Mesenchymal stem cell of the bone marrow (primary cell): ENCODE results near the genes RAB2B, METTL3, OR10G2 and REM2.

- CAGE, long polyA plus RNA = no peak
Observed at GRCh38 chr14:21308889-21309533, 29.1 kb downstream of the RPGRIP1 start.

GRCh38 chr14:21385125-21385633 is 1.4 kb upstream of the SUPT16H start:
- CAGE, long polyA plus RNA = no peak

DNA sequence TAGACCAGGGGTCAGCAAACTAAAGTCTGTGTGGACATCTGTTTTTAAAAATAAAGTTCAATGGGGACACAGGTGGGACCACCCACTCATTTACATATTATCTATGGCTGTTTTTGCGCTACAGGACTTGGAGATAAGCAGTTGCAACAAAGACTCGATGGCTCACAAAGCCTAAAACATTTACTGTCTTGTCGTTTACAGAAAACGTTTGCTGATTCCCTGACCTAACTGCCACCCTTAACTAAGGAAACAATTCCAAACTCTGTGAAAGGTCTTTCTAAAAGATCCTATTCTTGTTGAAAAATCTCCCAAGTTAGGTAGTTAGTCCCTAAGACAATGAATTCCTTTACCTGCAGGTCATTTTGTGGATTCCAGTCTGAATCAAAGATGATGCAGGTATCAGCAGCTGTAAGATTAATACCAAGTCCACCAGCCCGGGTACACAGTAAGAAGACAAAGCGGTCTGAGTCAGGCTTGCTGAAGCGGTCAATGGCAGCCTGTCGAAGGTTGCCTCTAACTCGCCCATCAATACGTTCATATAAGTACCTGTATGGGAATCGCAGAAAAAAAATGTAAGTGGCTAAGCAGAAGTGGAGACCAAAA is 18.9 kb upstream of the SUPT16H start:
- CAGE, long polyA plus RNA = no peak

GRCh38 chr14:21409751-21410236 is 26.0 kb upstream of the SUPT16H start:
- CAGE, long polyA plus RNA = no peak

DNA sequence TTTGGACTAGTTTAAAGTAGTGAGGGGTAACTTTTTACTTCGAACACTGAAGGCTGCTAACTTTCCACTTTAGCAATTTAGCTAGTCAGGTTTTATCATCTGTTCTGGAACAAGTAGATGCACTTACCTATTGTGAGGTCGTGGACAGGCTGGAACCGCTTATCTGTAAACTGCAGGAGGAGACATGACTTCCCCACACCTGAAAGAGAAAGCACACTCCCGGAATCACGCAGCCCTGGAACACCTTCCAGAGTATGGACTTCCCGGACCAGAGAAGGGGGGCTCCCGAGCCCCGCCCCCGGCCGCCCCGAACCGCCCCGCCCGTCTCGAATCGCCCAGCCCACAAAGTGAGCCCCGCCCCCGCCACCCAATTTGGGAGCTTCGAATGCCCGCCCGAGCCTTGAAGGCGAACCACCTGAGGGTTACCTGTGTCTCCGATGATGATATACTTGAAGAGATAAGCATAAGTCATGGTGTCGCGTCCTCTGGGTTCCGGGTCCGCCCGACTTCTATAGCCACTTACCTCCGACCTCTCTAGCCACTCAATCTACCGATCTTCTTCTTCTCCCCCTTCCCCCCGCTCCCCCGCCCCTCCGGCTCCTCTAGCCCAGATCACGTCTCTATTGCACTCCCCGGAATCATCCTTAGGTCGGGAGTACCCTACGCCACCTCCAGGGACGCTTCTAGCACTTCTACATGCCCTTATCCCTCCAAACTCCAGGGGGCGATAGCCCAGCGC is at the start of gene RAB2B:
Gene RAB2B (minus strand): TSS at position 559 of the 739 bp plus-strand sequence.
- CAGE, long polyA plus RNA = no peak

GRCh38 chr14:21510271-21511401 is at the start of gene METTL3:
METTL3 (minus strand) TSS chr14:21511340.
- CAGE, long polyA plus RNA = no peak

DNA sequence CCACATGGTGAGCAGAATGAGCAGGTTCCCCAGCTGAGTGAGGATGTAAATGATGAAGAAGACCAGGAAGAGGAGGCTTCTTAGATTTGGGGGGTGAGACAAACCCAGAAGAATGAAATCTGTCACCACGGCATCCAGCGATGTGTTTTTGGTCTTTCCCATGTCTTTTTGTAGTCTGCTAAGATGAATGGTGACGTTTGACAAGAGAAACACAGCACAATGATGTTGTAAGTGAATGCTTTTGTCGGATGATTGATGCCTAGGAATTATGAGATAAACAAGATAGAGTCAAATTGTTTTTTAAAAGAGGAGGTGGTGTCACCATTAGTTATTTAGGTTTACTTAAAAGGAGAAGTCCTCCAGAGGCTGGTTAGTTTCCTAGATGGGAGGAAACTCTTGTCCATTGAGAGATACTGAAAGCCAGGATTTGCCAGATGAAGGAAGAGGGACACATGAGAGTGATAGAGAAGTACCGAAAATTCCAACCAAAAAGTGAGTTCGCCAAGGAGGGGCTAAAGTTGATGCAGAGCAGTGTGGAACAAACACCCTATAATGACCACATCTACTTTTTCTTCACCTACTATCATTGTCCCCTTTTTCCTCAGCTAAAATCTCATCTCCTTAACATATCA is at the start of gene OR10G2:
Gene OR10G2 (minus strand): TSS at position 260 of the 632 bp plus-strand sequence.
- CAGE, long polyA plus RNA = no peak

GRCh38 chr14:21723968-21724643 is 50.5 kb upstream of the OR4E1 start:
- CAGE, long polyA plus RNA = no peak

DNA sequence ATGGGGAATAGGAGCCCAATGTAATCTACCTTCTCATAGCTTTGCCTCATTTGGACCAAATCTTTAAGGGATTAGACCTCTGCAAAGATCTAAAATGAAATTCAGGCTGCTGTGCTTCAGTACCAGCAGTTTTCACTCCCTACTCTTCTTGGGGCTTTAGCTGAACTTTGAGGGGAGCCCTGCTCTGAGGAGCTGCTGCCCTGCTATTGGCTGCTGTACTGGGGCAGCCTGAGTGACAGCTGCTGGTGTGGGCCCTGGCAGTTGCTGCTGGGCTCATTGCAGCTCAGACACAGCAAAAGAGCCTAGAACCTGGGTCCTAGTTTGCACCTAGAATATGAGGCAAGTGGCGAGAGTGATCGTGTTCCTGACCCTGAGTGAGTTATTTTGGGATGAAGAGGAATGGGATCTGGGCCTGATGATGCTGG is 62.3 kb upstream of the OR4E1 start:
- CAGE, long polyA plus RNA = no peak

DNA sequence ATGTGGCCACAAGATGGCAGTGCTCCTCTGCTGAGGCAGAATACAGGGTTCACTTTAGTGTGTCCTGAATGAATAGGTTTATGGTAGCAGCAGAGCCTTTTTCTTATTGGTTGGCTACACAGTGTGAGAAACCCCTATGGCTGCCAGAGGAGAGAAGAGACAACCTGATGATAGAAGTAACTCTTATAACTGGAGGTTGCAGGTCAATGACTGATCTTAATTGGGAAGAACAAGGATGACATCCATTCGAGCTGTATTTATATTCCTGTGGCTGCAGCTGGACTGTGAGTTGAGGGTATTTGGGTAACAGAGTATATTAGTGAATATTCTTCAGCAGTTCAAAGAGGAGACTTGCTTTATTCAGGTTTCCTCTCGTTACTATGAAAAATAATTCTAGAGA is 195.0 kb upstream of the OR4E1 start:
- CAGE, long polyA plus RNA = no peak

GRCh38 chr14:21978823-21979388 is 305.3 kb upstream of the OR4E1 start:
- CAGE, long polyA plus RNA = no peak

DNA sequence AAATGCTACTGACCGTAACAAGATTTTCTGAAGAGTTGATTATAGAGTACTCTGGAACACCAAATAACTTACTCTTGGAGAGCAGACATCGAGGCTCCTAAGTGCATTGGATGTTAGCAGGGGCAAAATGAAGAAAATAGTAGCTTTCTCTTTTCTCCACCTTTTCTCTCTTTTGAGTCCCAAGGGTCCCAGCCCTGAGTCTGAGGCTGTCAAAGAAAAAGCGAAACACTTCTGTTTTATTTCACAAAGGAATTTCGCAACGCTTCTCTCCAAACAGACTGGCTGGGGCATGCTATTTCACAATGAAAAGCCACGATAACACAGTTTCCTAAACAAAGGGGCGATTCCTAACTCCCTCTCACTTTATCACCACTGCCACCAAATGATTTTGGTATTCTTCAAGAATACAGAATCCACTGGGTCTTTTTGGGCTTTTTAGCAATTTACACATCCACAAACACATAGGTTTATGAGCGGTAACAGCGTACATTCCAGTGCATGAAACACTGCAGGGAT is 161.3 kb downstream of the DAD1 start:
- CAGE, long polyA plus RNA = no peak

- CAGE, long polyA plus RNA = no peak
Observed at GRCh38 chr14:22489116-22489694, 99.8 kb downstream of the DAD1 start.

GRCh38 chr14:22499498-22500006 is 89.5 kb downstream of the DAD1 start:
- CAGE, long polyA plus RNA = no peak

GRCh38 chr14:22501477-22501770 is 87.6 kb downstream of the DAD1 start:
- CAGE, long polyA plus RNA = no peak

DNA sequence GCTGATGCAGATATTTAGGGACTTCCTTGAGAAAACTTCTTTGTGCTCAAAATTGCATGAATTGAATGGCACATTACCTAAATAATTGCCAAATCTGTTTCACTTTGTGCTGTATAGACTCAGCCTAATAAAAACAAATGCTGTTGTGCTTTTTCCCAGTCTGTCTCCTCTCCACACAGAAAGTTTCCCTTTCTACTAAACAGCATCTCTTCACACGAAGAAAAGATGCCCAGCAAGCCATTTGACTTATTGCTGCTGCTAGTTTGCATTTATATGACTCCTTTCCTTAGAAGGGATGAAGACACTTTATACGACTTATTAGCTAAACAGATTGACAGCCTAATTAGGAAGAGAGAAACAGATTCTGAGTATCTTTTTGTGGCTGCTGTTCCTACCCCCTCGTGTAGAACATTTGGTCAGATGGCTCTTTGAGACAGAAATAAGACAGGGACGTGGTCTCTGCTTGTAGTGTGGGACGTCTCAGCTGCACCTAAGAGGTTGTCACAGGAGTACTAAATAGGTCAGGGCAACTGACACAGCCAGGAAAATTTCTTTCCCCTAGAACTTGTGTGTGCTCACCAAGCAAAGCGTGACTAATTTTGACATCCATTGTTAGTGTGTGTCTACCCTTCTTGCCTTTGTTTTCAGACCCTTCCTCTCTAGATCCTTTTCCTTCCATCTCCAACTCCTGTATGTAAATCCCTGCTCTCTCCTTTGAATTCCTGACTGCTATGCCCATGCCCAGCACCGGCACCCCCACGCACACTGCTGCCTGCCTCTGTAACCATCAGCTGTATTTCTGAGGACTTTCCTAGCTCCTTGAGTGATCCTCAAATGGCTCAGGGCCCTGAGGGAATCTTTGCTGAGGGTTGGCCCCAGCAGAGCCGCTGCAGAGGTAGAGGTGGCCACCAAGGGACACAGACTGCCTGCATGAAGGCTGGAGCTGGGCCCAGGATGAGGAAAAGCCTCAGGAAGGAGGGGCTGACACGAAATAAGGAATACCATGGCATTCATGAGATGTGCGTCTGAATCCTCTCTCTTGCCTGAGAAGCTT is 83.2 kb downstream of the DAD1 start:
- CAGE, long polyA plus RNA = no peak

DNA sequence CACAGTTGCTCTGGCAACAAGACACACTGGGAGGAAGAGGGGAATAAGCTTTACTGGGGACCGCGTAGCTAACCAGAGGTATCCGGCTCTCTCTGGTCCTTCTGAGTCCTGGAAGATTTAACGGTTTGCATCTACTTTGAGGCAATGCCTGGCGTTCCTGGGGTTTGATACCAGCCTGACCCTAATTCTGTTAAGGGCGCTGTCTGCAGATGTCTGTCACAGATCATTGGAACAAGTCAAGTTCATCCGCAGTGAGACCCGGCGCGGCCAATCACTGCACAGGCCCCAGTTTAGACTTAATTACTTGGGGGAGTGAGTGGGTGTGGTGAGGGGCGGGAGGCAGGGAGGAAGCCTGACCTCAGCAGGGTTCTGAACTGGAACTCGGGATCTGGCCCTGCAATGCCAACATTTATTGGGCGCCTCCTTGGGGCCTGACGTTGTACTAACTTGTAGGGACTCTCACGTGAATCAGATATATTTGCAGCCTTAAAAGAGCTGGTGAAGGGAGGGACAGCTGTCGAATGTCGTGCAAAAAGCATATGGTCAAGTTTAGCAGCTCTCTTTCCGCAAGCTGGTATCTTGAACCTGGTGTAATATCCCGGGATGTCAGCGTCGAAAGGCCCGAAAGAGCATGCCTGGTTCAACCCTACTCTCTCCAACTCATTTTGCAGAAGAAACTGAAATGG is 575 bp upstream of the DAD1 start:
- CAGE, long polyA plus RNA = no peak

- CAGE, long polyA plus RNA = no peak
Observed at GRCh38 chr14:22614094-22614609, 16.1 kb downstream of the ABHD4 start.

DNA sequence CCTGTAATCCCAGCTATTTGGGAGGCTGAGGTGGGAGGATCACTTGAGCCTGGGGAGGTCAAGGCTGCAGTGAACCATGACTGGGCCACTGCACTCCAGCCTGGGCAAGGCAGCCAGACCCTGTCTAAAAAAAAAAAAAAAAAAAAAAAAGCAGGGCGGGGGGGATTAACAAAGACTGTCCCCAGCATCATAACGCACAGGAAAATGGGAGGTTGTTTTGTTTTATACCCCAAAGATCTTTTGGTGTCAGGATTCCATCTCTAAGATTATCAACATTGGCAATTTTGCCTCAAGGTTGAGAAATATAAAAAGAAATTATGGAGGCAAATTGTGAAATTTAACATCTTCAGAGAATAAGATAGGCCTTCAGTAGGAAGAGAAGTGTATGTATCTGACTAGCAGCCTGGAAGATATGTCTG is 10.5 kb downstream of the OXA1L start:
- CAGE, long polyA plus RNA = no peak

GRCh38 chr14:22882490-22883412 is at the start of gene REM2:
REM2 (plus strand) TSS chr14:22883222.
- CAGE, long polyA plus RNA = no peak